Bronchus (tissue), 1 donor: ENCODE data around the gene KIF26B.

DNA sequence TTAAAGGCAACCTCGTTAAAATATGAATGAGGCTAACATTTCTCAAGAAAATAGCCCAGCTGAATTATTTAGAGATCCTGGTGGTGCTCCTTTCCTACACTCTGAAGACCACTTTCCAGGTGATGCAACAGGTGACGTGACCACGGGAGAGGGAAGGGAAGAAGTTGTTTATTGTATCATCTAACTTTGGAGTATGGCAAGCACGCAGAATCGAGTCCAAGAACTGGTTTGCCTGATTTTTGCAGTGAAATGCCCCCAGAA, 911 bp downstream of the DESI2 start:
- PRO-cap = unidirectional peak, minus-strand start at position 121 of the sequence

GRCh38 chr1:244665621-244666538, 13.0 kb downstream of the DESI2 start:
- PRO-cap = no peak

GRCh38 chr1:244839904-244841144, 4.9 kb downstream of the COX20 start:
- PRO-cap = no peak

DNA sequence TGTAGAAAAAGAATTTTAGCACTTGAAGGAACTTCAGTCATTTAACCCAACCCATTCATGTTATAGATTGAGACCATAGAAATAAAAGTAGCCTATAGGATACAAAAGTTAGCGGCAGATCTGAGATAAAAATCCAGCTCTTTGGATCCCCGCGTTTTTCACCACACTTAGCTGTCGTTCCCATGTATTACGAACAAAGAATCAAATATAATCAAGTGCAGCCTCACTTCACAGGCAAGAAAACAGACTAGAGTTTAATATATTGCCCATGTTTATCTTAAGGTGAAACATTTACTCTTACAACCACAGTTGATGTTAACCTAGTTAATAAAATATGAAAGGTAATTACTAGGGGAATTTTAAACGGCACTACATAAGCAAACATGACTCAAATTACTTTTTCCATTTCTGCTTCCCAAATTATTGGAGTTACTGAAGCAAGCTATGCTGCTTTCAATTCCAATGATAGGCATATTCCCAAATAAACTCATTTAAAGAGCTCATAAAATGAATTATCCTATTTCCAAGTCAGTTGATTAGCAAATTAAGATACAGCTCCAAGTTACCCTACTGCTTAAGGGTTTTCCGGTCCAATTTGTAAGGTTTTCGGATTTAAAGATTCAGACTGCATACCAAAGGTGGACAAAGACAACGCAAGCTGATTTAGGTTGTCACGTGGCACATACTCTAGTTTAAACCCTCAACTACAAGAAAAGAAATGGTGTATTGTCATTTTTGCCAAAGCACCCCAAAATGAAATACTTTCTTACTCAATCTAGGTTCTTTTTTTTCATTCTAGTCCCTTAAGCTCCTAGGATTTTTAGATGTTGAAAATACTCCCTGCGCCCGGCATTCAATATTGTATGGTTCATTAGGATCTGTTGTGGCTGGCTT, 5.9 kb downstream of the COX20 start:
- PRO-cap = no peak

- PRO-cap = bidirectional peak, plus-strand start at chr1:245045799, minus-strand start at chr1:245045509
These were observed 76.0 kb downstream of the EFCAB2 start for GRCh38 chr1:245045231-245046159.

DNA sequence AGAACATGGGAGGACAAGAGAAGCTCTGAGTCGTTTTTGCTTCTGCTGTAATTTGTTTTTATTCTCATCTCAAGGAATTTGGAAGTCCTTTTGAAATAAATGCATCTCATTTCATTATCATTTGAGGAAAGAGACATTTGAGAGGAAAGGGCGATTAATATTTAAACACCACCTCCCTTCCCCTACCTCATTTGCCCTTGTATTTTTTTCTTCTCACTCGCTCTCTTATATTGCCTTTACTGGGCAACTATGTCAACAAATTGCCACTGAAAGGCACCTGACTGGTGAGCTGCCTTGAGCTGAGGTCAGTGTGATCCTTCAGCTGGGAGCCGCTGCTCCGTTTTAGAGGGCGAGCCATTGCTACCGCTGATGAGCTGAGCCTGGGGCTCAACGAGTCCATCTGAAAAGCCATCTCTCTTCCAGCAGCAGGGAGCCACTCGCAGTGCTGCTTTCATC, 77.2 kb downstream of the EFCAB2 start:
- PRO-cap = bidirectional peak, plus-strand start at position 308 of the sequence, minus-strand start at position 344 of the sequence

DNA sequence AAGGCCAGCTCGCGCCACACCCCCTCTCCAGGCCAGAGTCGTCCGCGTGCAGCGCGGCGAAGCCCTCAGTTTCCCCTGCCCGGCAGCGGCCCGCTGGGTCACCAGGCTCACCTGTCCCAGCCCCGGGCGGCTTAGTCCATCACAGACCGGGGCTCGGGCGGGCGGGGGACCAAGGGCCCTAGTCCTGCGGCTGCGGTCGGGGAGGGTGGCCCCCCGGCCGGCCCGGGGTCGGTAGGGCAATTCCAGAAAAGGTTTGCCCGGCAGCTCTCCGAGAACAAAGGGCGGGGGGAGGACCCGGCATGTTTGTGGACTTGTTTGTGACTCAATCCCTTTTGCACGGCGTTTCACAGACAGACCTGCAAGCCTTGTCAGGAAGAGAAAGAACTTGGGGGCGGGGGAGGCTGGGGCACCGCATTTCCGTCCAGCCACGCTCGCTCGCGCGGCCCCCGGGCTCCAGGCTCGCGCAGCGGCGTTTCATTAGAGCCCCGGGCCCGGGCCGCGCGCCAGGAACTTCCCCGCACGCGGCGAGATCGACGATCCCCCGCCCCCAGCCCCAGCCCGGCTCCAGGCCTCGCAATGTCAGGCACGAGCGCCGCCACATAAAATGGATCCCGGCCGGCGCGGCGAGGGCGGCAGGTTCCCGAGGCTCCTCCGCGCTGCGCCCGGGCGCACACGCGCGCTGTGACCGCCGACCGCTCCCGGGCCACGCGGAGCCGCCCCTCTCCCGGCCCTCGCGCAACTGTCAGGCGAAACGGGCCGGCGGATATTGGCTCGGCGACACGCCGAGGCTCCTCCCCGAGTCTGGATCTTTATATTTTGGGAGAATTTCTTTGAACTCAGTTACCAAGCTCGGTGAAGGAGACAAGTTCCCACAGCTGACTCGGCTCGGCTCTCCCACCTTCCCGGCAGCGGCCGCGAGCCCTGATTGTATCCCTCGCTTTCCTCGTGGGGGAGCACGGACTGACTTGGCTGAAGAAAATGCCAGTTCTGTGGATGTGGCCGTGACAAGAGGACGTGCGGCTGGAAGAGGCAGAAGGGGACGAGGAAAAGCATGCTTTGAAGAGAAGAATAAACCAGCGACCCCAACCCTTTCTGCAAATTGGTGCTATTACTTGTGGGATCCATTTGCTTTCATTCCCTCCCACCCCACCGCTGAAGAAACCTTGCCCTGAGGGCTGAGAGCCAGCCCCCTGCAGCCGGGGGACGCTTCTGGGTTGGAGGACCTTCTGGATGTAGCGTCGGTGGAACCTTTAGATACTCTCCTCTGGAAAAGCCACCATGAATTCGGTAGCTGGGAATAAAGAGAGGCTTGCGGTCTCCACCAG, at the start of gene KIF26B:
Gene KIF26B, plus strand, starts transcription at position 839 of the 1,325 bp plus-strand sequence.
- PRO-cap = unidirectional peak, plus-strand start at position 68 of the sequence; bidirectional peak, plus-strand start at position 480 of the sequence, minus-strand start at position 448 of the sequence; bidirectional peak, plus-strand start at position 984 of the sequence, minus-strand start at position 741 of the sequence

GRCh38 chr1:245156432-245157127, 1.8 kb downstream of the KIF26B start:
- PRO-cap = bidirectional peak, plus-strand start at chr1:245156757, minus-strand start at chr1:245156600

- PRO-cap = bidirectional peak, plus-strand start at chr1:245157531, minus-strand start at chr1:245157301
These were observed 2.4 kb downstream of the KIF26B start for GRCh38 chr1:245157128-245157548.

GRCh38 chr1:245168049-245168577, 13.3 kb downstream of the KIF26B start:
- PRO-cap = no peak

DNA sequence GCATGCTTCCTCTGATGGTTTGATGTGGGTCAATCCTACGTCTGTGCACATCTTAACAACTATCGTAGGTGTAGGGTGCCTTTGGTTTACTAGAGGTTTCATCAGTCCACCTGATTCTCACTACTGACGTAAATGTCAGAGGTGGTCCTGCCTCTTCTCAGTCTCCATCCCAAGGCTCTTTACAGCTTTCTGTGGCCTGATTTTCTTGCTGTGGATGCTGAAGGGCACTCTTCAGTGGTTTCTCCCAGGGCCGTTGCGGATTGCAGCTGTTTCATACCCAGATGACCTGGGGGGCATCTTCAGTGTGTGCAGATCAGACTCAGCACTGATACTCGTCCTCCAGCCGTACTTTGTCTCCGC, 406.9 kb downstream of the KIF26B start:
- PRO-cap = no peak

GRCh38 chr1:245816373-245817245, 661.8 kb downstream of the KIF26B start:
- PRO-cap = unidirectional peak, plus-strand start at chr1:245816536

DNA sequence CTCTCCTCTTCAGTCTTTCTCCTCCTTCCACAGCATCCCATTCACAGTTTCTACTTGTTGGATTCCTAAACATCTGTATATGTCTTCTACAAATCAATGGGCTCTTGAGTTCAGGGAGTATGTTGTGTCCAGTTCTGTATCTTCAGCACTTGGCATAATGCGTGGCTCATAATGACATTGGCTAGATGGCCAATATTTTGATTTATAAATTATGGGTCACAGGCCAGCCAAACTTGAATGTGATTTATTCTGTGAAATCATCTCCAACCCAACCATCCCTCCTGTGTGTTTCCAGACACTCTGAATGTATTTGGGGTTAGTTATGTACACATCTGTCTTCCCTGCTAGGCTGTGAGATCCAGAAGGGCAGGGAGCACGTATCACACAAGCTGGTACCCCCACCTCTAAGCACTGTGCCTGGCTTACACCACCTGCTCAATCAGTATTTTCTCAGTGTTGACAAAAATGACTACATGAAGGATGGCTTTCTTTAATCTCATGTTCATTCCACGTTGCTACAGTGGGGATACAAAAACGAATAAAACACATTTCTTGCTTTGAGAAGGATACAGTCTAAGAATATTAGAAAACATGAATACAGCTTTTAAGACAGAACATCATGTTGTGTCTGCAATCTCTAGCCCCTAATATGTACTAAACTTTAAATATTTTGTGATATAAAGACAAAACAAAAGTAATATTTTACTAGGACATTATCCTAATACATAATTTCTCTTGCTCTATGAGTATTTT, 386.4 kb downstream of the SMYD3 start:
- PRO-cap = no peak

GRCh38 chr1:246170349-246170881, 336.7 kb downstream of the SMYD3 start:
- PRO-cap = no peak

DNA sequence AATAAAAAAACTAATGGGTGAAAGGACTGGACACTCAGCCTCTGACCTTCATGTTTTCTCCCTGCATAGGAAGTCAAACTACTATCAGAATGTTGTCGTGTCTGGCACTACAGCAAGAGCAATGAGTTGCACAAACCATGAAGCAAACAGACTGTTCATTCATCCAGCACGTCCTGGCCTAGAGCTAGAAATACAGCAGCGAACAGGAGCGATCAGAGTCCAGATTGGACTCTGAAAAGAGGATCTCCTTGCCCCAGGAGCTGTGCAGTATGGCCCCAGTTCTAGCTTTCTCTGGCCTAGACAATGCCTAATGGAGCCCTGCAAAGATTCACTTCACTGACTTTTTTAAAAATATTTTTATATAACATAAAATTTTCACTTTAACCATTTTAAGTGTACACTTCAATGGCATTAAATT, 319.0 kb downstream of the SMYD3 start:
- PRO-cap = no peak

GRCh38 chr1:246214771-246215673, 292.1 kb downstream of the SMYD3 start:
- PRO-cap = bidirectional peak, plus-strand start at chr1:246215423, minus-strand start at chr1:246215188

DNA sequence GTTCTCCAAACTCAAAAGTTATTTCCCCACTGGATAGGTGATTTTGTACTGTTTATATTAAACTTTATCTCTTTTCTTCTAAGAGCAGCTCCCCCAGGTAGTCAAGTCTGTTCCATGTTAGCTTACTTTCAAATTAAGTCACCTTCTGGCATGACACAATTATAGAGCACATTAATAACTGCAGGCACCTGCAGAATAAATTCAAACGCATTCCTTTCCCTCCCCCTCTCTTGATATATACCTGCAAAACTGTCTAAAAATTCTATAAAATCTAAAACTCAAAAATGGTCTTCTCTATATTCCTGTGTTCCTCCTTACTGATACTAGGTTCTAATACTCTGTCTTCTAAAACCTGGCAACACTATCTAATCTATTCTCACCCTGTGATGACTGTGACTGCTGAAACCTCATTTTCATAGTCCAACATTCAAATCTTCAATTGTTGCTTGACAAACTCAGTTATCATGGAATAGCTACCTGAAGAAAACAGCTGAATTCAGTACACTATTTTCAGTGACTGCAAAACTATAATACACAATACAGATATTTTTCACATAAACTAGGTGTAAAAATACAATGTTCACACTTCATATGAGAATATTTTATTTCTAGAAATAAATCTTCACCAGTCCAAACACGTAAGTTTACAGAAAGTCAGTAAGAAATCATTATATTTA, 257.1 kb downstream of the SMYD3 start:
- PRO-cap = no peak

DNA sequence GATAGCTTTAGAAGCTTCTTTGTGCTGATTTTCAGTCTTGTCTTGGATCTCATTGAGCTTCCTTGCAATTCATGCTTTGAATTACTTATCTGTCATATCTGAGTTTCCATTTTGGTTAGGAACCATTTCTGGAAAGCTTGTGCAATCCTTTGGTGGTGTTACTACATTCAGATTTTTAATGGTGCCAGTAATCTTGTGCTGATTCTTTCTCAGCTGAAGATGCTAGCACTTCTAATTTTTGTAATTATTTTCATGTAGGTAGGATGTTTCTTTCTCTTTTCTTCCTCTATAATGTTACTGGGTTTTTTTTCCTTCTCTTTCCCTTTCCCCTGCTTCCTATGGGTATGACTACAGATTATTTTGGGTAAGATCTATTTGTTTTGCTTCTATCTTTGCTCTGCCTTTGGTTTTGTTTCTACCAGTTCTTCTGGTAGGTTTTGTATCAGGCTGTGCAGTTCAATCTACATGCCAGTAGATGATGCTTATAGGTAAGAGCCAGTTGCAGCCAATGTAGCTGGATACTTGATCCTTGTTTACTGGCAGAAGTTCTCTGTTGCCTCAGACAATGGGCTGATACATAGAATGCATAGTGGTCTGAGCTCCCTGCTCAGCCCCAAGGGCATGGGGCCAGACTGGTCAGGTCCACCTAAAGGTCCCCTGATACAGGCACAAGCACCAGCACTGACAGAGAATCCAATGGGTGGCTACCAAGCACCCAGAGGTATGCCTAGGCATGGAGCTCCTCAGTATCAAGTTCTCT, 247.8 kb downstream of the SMYD3 start:
- PRO-cap = no peak

GRCh38 chr1:246356939-246357437, 150.1 kb downstream of the SMYD3 start:
- PRO-cap = no peak

DNA sequence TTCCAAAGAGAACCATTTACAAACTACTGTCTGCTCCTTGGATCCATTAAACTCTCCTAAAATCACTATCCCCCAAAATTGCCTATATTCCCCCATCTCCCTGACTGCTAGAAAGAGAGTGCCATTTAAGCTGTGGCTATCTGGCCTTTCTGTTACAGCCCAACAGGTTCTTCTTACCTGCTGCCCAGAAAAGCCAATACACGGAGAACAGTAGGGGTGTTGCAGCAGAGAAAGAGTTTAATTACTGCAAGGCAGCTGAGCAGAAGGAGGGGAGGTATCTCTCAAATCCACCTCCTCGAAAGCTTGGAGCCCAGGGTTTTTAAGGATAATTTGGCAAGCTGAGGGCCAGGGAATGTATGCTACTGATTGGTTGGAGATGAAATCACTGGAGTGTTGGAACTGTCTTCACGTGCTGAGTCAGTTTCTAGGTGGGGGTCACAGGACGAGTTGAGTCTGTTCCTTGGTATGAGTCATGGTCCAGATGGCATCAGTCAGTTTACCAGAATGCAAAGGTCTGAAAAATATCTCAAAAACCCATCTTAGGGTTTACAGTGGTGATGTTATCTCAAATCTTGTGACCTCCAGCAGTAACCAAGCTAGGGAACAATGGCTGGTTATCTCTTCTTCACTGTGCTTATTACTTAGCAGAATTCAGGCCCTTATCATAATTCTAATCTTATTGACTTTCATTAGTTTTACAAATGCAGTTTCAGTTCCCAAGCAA, 89.8 kb downstream of the SMYD3 start:
- PRO-cap = no peak